ENCODE measurements around a stretch of chr20.

DNA sequence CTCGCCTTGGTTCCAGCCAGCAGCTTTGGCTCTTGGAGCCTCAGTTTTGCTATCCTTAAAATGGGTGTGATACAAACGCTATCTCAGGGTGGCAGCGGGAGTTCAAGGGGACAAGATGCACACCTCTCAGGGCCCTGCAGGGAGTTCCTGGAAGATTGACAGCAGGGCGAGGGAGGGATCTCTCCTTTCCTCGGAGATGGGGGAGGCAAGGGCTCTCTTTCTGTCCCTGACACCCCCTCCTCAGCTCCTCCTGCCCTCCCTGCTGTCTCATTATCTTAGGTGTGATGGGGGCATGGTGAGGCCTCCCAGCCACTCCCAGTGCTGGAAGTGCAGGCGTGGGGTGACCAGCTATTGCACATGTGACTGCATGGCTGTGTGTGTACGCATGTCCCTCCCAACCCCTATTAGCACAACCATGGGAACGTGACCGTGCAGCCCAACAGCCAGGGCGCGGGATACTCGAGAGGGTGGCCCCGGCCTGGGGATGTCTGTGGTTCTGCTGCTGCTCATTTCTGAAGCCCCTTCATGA lies 50.8 kb downstream of the RBM38 start:
- PRO-cap: no peak
- RAMPAGE, long total RNA, 4 experiments: no peak in any of the 4 experiments

- PRO-cap: no peak
- RAMPAGE, long total RNA, 4 experiments: no peak in any of the 4 experiments
Measured at GRCh38 chr20:57482987-57483602, 41.8 kb downstream of the CTCFL start.

GRCh38 chr20:57630193-57630569 lies 10.0 kb upstream of the ZBP1 start:
- PRO-cap: no peak
- RAMPAGE, long total RNA, 4 experiments: no peak in any of the 4 experiments

DNA sequence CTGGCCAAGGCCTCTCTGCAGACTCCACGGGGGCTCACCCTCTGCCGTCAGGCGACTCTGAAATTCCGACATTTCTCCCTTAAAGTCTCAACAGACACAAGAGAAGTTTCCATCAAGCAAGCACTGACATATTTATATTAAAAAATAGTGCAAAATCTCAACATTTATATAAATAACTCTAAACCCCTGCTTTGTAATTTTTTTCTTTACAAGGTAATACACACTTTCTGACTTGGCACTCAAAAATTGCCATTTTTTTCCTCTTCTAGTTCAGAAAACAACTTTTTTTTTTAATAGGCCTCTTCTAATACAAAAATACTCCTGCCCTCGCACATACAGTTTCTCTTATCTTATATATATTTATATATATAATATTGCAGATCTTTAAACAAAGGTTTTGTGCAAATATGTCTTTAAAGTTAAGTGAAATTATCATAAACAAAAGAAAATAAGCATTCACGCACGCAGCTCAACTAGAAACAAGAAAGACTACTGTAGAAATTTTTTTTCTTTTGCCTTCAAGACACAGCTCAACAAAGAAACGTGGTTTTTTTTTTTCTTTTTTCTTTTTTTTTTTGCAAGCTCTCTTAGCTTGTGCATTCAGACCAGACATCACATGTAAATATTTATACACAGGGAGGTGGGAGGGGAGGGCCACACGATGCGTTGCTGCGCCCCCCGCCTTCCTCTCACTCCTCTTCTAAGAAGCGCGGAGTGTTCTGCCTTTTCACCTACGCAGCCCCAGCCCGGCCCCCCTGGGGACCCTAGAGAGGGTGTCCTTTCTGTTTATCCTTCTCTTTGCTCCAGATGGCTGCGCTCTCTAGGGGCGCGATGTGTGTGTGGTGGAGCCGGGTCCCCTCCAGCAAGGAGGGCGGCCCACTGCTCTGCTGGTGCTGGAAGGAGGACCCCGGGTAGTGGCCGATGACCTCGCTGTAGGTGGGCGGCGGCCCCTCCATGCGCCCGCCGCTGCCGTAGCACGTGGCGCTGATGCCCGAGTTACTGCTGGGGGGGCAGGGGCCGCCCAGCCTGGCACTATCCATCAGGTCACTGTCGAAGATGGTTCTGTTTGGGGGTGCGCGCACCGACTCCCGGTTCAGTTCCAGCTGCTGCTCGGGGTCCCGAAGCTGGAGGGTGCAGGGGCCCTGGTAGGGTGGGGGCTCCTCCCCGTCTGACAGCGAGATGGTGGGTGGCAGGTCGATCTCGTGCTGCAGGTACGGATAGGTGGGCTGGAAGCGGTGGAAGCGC lies 31.5 kb upstream of the ZBP1 start:
- PRO-cap: unidirectional peak, minus-strand start at position 754 of the sequence
- RAMPAGE, long total RNA, 4 experiments: start-site peak on the minus strand in 1 of 4 experiments, centred at position 396 of the sequence, 14 reads per replicate

GRCh38 chr20:57675624-57676599 lies 33.9 kb downstream of the PMEPA1 start:
- PRO-cap: no peak
- RAMPAGE, long total RNA, 4 experiments: no peak in any of the 4 experiments

DNA sequence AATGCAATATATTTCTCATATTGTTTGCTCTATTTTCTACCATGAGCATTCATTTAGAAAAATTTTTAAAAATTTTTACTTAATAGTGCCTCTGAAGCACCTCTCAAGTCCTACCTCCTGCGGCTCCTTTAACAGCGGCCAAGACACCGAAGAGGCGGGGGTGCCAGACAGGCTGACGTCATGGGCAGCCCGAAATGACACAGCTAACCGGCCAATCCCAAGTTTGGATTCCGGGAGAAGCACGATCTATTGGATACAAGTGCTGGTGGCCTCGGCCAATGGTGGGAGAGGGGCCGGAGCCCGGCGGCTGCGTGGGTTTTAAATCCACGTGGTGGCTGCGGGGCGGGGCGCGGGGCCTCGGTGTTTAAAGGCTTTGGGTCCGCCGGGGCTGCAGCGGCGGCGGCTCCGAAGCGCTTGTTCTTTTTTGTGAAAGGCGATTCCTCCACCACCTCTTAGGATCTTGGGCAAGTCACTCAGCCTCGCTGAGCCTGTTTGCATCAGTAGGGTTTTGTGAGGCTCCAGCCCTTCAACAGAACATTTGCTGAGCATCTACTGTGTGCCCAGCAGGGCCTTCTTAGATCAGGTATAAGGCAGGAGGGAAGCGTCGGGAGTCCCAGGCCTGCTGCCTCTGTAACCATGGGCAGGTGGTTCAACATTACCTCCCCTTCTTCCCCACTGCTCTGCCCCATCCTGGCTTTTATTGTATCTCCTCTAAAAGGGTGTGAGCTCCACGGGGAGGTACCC lies 8.7 kb upstream of the PMEPA1 start:
- PRO-cap: bidirectional peak, plus-strand start at position 393 of the sequence, minus-strand start at position 130 of the sequence
- RAMPAGE, long total RNA, 4 experiments: no peak in any of the 4 experiments

DNA sequence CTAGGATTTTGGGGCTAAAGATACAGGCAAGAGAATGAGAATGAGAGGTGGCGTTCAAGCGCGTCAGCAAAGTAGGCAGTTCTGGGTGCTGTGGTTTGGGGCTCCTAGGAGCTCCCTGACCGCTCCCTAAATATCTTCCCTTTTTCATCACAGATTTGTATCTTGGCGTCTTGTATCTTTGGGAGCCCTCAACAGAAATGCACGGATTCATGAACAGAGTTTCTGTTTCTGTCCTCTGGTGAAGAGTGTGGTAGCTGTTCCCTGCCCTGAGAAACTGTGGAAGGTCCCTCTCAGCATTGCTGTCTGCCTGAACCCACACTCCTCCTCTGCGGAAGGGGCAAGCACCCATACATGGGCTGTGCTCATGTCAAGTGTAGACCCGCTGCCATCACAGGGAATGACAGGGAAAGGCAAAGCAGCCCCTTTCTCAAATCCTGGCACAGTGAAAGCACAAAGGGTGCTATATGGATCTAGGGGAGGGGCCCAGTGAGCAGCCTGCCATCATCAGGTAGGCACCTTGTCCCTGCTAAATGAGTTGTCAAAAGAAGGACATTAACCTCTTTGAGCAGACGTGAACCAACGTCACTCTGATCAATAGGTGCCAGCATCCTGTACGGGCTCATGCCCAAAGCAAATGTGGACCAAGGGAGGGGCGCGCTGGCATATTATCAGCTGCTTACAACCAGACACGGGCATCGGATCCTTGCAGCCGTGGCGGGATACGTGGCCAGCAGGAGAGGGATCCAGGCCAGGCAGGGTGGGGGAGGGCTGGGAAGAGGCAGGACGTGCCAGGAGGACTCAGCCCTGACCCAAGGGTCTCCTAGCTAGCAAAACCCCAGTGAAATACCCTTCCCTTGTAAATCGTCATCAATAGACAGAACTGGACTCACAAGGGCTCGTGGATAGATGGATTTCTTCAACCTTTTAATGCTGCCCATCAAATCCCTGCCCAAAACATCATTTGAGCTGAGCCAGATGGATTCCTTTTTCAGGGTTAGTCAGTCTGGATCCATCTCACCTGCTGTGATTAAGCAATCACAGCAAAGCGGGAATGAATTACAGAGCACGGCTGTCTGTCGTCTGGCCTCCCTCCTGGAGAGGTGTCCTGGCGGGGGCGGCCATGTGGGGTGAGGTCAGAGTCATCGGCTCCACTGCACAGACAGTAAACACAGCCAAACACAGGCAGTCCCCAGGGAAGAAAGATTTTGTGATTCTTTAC lies 209.6 kb upstream of the C20orf85 start:
- PRO-cap: no peak
- RAMPAGE, long total RNA, 4 experiments: no peak in any of the 4 experiments

- PRO-cap: no peak
- RAMPAGE, long total RNA, 4 experiments: no peak in any of the 4 experiments
Measured at GRCh38 chr20:57950752-57950951, 200.1 kb upstream of the C20orf85 start.

GRCh38 chr20:57999254-58000109 lies 151.2 kb upstream of the C20orf85 start:
- PRO-cap: bidirectional peak, plus-strand start at chr20:57999795, minus-strand start at chr20:57999633
- RAMPAGE, long total RNA, 4 experiments: no peak in any of the 4 experiments

DNA sequence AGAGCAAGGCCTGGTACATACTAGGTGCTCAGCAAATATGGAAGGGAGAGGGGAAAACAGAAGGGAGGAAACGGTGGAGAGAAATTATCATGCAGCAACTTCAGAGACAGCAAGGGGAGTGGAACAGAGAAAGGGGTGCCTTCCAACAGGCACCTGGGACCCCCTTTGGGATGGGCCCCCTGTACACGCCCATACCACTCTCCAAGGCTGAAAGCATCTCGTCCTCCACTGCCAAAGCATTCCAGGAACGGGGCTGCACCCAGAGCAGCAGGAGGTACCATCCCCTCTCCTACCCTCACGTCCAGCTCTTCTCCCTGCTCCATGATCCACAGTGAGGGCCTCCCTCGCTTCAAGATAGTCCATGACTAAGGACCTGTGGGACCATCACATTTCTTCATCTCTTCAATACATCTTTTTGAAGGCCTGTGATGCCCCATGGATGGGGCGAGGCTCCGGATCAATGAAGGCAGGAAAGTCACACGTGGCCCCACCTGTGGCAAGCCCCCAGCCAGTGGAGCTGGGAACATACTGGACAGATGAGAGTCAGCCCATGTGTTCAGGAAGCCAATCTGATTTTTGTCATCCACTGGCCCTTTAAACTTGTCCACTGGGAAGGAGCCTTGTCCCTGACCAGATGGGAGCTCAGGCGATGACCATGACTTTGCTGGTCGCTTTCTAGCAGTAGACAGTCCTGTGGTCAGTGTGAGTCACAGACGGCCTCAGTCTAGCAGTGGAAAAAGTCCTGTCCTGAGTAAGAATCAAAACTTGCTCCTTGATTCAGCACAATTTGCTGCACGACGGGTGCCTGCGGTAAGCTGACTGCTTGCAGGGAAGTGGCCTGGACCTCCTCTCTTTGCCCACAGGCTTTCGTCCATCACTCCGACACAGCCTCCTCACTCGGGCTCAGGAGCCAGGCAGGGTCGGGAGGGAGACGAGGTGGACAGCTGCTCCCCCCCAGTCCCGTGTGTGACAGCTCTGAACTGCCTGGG lies 131.9 kb upstream of the C20orf85 start:
- PRO-cap: no peak
- RAMPAGE, long total RNA, 4 experiments: no peak in any of the 4 experiments

DNA sequence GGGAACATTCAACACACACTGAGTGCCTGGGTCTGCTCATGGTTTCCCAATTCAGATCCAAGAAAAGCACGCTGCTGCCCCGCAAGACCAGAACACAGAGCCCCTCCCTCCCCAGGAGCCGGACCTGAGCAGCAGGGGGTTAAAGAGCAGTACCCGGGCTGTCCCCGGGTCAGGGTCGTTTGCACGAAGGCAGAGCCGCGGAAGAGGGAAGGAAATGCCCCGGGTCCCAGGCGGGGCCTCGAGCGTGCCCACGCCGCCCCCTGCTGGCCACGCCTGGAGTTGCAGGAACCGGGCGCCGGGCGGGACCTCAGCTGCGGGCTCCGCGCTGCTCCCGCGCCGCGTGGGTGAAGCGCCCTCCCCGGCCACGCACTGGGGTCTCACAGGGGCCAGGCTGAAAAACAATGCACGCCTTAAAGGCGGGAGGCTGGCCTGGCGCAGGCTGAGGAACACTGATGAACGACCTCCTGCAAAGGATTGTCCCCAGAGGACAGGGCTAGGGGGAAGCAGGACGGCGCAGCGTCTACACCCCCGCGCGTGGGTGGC lies 28.8 kb downstream of the C20orf85 start:
- PRO-cap: no peak
- RAMPAGE, long total RNA, 4 experiments: no peak in any of the 4 experiments

DNA sequence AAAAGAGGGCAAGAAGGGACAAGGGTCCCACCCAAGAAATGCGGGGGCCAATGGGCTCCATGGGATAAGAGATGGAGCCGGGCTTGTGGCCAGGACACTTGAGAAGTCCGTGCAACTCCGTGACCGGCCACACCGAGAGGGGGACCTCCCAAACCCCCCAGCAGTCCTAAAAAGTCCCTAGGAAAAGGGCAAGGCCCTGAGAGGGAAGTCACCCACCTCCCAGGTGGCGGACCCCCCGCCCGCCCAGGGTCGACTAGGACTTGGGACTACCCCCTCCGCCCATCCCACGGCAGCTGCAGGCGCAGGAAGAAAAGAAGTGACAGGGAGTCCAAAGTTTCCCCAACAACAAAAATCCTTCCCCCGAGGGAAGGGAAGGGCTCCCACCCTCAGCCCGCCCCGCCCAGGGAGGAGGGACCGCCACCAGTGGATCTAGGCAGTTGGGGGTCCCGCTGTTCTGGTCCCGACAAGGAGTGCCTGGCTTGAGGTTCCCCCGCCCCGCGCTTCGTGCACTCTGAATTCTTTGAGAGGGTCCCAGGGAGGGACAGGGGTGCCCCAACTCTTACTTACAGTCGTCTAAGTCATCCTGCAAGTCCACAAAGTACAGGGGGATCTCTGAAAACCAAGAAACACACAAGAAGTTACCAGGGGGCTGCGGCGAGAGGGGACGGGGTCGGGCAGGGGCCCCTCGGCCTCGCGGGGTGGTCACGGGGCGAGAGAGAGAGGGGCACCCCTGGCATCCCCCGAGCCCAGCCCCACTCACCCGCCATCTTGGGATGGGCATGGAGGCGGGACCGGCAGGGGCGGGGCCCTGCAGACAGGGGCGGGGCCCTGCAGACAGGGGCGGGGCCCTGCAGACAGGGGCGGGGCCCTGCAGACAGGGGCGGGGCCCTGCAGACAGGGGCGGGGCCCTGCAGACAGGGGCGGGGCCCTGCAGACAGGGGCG lies 585 bp upstream of the RAB22A start:
- PRO-cap: bidirectional peak, plus-strand start outside the sequence, minus-strand start at position 770 of the sequence
- RAMPAGE, long total RNA, 4 experiments: start-site peak on the minus strand in 4 of 4 experiments, centred at positions 604 to 787 of the sequence, 7 to 141 reads per replicate

- PRO-cap: no peak
- RAMPAGE, long total RNA, 4 experiments: start-site peak on the plus strand in 2 of 4 experiments, at chr20:58440847-58441072 at its widest, 37 reads per replicate
Measured at GRCh38 chr20:58440617-58441088, 51.6 kb downstream of the VAPB start.

GRCh38 chr20:58447544-58448469 lies 58.8 kb downstream of the VAPB start:
- PRO-cap: no peak
- RAMPAGE, long total RNA, 4 experiments: no peak in any of the 4 experiments

DNA sequence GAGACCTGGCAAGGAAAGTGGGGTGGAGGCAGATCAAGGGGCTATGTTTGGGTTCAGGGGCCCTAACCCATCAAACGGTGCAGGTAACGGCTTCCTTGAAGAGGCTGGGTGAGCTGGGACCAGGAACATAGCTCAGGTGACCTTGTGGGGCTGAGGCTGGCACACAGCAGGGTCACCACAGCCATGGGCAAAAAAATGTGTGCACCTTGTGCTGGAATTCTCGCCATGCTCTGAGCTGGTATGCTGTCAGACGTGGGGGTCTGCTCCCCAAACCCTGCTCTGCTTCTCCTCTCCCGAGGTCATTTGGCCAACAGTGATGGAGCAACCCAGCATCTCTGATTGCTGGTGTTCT lies 35.1 kb upstream of the STX16 start:
- PRO-cap: no peak
- RAMPAGE, long total RNA, 4 experiments: no peak in any of the 4 experiments

- PRO-cap: no peak
- RAMPAGE, long total RNA, 4 experiments: no peak in any of the 4 experiments
Measured at GRCh38 chr20:58622808-58623162, 28.3 kb upstream of the STX16 start.

- PRO-cap: no peak
- RAMPAGE, long total RNA, 4 experiments: no peak in any of the 4 experiments
Measured at GRCh38 chr20:58634451-58635410, 16.4 kb upstream of the STX16 start.

DNA sequence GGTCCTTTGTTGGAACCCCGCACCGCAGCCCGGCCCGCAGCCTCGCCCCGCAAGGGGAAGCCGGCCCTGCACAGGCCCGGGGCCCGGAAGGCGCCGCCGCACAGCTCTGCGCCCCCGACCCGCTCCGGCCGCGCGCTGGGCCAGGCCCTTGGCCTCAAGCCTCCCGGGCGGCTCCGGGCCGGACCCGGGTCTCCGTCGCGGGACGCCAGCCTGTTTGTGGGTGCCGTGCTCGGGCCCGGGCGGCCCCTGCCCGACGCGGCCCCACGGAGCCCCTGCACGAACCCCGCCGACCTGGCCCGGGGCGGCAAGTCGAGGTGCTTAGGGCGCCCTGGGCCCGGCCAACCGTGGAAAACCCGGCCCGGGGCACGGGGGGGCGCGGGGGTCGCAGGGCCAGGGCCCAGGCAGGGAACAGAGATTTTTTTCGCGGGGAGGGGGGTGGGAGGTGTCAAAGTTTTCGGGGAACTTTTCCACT lies 907 bp upstream of the STX16 start:
- PRO-cap: bidirectional peak, plus-strand start at position 73 of the sequence, minus-strand start outside the sequence
- RAMPAGE, long total RNA, 4 experiments: no peak in any of the 4 experiments

GRCh38 chr20:58652924-58653235 lies 1.8 kb downstream of the STX16 start:
- PRO-cap: no peak
- RAMPAGE, long total RNA, 4 experiments: no peak in any of the 4 experiments

DNA sequence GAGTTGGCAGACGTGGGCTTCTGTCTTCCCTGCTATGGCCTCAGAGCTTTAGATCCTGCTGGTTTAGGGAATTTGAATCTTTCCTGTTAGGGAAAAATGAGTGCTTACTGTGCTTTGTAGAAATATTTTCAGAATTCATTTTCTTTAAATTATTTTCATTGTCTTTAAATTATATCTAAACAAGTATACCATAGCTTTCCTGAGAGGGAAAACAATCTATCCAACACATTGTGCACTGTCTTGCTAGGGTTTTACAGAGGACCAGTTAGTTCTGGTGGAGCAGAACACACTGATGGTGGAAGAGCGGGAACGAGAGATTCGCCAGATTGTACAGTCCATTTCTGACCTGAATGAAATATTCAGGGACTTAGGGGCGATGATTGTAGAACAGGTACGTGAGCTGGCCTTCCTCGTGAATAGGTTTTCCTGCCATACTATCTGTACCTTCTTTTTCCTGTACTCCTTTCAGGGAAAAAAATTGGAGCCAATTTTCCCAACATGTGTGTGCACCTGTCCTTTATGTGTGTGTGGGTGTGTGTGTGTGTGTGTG lies 19.9 kb downstream of the STX16 start:
- PRO-cap: no peak
- RAMPAGE, long total RNA, 4 experiments: no peak in any of the 4 experiments